Skeletal muscle tissue (tissue), 7 donors: ENCODE measurements around the genes OSGEPL1 and MFSD6.

DNA sequence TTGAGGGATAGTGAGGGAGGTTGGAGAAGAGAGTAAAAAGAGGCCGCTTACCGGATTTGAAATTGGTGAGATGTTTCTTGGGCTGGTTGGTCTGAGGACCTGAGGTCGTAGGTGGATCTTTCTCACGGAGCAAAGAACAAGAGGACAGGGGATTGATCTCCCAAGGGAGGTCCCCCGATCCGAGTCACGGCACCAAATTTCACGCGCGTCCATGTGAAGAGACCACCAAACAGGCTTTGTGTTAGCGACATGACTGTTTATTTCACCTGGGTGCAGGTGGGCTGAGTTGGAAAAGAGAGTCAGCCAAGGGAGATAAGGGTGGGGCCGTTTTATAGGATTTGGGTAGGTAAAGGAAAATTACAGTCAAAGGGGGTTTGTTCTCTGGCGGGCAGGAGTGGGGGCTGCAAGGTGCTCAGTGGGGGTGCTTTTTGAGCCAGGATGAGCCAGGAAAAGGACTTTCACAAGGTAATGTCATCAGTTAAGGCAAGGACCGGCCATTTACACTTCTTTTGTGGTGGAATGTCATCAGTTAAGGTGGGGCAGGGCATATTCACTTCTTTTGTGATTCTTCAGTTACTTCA, 11.4 kb upstream of the TFPI start:
- PRO-cap, 3 experiments: no peak in any of the 3 experiments
- RAMPAGE, long total RNA: no peak
- RRBS, 2 experiments: no CpG with 5 or more reads among the region's 14 CpGs

GRCh38 chr2:188032218-188032626, 259.5 kb upstream of the GULP1 start:
- PRO-cap, 3 experiments: no peak in any of the 3 experiments
- RAMPAGE, long total RNA: no peak
- RRBS, 2 experiments: no CpG with 5 or more reads among the region's 6 CpGs

- PRO-cap, 3 experiments: no peak in any of the 3 experiments
- RAMPAGE, long total RNA: no peak
- RRBS, 2 experiments: no CpG with 5 or more reads among the region's 13 CpGs
Observed at GRCh38 chr2:188033754-188034229, 257.9 kb upstream of the GULP1 start.

- PRO-cap, 3 experiments: no peak in any of the 3 experiments
- RAMPAGE, long total RNA: no peak
- RRBS, 2 experiments: no CpG with 5 or more reads among the region's 12 CpGs
Observed at GRCh38 chr2:188293333-188294368, 2.0 kb downstream of the GULP1 start.

DNA sequence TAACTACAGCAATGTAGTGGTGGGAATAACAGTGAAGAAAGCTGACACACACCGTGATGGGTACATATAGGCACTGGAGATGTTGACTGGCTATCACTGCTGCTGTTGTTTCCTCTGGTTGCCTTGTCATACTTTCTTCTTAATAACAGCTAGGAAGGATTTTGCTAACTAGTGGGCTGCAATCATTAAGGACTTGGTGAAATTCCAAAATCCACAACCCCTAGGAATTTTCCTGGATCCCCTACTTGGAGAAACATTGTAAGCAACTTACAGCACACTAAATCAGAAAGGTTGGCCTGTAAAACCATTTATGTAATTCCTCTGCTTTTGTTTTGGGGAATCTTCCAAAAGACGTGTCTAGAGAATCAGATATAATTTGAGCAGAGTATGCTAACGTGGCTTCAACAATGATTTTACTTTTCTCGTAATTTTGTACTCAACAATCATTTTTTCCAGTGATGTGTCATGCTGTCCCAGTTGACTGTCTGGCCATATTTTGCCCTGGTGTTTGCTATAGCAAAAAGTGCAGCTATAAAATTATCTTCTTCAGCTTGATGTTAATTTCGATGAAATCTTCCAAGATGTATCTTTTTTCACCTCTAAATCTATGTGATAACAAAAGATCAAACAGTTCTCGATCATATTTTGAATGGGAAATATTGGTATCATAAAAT, 8.0 kb upstream of the COL3A1 start:
- PRO-cap, 3 experiments: no peak in any of the 3 experiments
- RAMPAGE, long total RNA: no peak
- RRBS, 2 experiments: no CpG with 5 or more reads among the region's 6 CpGs

DNA sequence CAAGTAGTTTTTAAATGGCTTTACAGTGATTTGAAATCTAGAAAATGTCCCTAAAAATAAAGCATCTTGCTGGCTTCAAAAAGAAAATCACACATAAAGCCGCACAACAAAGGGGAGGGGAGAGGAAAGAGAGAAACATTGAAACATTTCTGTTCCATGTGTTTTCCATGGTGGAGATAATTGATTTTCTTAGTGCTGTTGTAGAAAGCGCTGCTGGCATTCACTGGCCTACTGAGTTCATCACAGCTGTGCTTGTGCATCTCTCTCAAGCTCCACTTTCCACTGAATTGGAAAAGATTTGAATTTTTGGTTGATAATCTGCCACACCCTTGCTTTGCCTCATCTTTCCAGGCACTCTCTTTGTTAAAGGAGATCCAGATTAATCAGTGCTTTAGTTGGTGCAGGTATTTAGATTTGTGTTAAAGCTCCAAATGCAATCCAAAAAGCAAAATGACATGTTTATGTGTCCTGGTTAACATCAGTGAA, 2.8 kb upstream of the COL3A1 start:
- PRO-cap, 3 experiments: no peak in any of the 3 experiments
- RAMPAGE, long total RNA: no peak
- RRBS, 2 experiments: no CpG with 5 or more reads among the region's 2 CpGs

GRCh38 chr2:189085522-189086044, 94.0 kb downstream of the COL5A2 start:
- PRO-cap, 3 experiments: no peak in any of the 3 experiments
- RAMPAGE, long total RNA: no peak

DNA sequence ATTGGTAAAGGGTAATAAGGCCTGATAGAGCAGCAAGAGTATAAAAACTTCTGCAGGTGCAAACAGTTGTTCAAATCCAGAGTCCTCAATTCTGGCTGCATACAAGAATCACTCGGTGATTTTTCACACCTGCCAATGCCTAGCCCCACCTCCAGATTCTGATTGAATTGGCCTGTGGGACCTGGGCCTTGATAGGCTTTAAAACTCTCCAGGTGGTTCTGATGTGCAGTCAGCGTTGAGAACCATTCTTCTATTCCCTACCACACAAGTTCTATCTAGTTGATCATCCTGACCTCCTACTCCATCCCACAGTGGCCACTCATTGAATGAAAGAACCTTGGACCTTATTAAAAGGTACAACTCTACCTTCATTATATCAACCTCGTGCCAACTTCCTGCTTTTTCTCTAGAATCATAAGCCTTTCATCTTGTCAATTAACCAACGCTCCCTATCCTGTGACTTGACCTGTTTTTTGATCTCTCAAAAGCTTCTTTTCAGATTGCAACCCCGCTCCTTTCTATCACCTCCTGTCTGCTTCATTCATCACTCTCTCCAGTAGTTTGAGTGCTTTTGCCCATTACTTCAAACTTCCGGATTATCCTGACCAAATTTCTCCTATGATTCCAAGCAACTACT, 55.9 kb downstream of the SLC40A1 start:
- PRO-cap, 3 experiments: no peak in any of the 3 experiments
- RAMPAGE, long total RNA: no peak
- RRBS, 2 experiments: no CpG with 5 or more reads among the region's 6 CpGs

DNA sequence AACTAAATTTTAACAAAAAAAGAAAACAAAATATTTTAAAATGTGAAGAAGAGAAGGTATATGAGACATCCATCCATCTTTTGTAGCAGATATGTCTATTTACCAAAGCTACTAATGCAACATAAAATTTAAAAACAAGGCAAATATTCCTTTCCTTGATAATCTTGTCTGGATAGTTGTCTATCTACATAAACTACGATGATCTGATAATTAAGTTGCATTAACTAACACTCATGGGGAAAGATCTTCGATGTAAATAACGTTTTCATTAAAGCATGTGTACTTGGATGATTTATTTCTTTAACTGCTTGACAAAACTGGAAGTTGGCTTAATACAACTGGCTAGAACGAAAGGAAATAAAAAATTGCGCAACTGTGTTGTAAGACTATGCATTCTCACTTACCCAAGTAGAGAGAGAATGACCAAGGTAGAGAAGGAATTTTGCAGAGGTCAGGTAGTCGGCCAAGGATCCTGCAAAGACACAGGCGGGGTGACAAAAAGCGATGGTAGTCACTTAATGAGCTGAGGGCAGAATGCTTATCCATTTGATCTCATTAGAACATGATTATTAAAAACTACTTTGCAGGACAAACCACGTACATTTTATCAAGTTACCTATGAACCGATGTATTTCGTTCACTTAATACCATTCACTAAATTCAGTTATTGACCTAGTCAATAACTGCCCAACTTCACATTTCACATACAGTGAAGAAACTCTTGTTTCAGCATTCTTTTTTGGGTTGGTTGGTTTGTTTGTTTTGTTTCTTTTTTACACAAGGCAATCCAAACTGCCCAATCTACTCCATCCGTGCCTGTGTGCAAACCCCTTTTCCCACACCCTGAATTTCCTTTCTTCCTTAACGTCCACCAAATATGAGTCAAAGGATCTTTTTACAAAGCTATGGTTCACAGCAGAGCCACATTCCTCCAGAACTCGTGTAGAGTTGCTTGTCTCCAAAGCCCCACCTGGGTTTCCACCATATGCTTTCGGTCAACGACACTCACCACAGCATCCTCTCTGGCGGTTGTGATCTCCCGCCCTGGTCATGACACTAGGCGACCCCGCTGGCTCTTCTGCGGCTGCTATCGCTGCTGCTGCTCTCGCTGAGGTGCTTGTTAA, 815 bp downstream of the SLC40A1 start:
- PRO-cap, 3 experiments: no peak in any of the 3 experiments
- RAMPAGE, long total RNA: no peak
- RRBS, 2 experiments: no CpG with 5 or more reads among the region's 23 CpGs

- PRO-cap, 3 experiments: no peak in any of the 3 experiments
- RAMPAGE, long total RNA: no peak
- RRBS, 2 experiments: no CpG with 5 or more reads among the region's 6 CpGs
Observed at GRCh38 chr2:189675570-189676041, 1.1 kb downstream of the ANKAR start.

GRCh38 chr2:189762122-189763038, at the start of gene OSGEPL1:
Gene OSGEPL1 (minus strand): TSS chr2:189762792.
- PRO-cap, 3 experiments: peak in 1 of 3 experiments; most common plus-strand start chr2:189762842 (in 1); most common minus-strand start chr2:189762770 (in 1)
- RAMPAGE, long total RNA: start-site peak on the minus strand at chr2:189762763-189762801, 42 and 26 reads in 2 replicates
- RRBS, 2 experiments: no CpG with 5 or more reads among the region's 34 CpGs

- PRO-cap, 3 experiments: no peak in any of the 3 experiments
- RAMPAGE, long total RNA: no peak
- RRBS, 2 experiments: no CpG with 5 or more reads among the region's 5 CpGs
Observed at GRCh38 chr2:190093701-190094313, 31.3 kb upstream of the MSTN start.

DNA sequence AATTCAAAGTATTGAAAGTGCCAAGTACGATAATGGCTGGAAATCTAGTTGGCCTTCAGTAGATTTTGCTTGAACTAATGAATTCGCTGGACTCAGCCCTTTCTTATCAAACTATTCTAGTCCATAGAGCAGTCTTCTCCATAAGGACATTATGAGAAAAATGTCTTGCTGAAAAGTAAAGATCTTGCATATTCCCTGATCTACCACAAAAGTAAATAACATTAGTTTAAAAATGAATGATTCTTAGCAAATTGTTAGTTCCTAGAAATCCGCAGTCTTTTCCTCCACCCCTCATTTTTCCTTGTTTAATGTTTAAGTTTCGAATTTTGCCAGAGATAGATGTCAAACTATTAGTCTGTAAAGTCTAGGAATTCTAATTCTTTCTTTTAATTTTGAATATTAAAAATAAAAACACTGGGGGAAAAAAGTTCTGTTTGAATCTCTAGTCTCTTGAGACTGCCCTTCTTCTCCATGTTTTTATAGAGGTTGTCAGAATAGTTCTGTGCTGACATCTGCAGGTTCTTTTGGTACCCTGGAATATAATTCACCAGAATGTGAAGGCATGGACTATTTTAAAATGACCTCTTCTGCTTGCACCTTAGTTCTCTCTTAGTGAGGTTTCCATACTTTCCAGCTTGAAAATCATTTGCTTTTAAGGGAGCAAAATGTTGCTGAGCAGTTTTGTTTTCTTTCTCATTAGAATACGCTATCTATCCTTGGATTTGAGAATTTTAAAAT, 2.7 kb downstream of the C2orf88 start:
- PRO-cap, 3 experiments: no peak in any of the 3 experiments
- RAMPAGE, long total RNA: no peak
- RRBS, 2 experiments: no CpG with 5 or more reads among the region's 5 CpGs

- PRO-cap, 3 experiments: no peak in any of the 3 experiments
- RAMPAGE, long total RNA: no peak
- RRBS, 2 experiments: no CpG with 5 or more reads among the region's 1 CpG
Observed at GRCh38 chr2:190235430-190235765, 54.7 kb downstream of the C2orf88 start.

DNA sequence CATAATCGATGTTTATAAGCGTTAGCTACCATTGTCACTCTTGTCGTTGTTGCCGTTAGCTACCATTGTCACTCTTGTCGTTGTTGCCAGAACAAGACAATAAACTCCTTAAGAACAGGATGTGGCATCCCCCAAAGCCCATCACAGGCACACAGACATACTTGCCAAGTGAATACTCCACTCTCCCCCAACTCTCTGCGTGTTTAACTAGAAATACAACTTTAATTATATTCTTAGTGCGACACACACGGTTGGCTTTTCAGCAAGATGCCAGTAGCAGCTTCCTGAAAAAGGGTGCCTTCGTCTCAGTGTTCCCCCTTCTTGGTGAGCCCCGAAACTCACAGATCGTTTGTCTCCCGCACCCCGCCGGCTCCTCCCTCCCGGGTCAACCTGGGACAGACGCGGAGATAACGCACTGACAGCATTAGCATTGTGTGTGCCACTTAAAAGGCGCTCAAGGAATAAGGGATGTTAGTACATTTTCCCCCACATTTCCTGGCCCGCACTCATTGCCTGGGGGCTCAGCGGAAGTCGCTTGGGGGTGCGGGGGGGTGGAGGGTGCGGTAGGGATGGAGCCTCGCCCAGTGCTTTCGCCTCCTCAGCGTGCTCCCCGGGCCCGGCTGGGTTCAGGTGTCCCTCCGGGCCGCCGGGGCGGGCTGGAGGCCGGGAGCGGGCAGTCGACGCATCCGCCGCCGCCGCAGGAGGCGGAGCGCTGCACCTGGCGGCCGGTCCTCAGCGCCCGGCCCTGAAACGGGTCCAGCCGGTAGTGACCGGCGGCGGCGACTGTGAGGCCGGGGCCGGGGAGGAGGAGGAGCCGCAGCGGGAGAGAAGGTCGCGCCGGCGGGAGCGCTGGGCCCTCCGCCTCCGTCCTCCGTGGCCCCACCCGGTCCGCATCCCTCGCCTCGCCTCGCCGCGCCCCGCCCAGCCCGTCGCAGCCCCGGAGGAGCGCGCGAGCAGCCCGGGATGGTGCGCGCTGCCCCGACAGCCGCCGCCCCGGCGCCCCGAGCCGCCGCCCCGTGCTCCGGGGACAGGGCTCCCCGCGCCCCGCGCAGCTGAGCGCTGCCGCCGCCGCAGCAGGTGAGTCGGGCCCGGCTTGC, at the start of gene MFSD6:
TSS of gene MFSD6 (plus strand) at position 929 of the 1,097 bp plus-strand sequence.
- PRO-cap, 3 experiments: peak in 2 of 3 experiments; most common plus-strand start position 929 of the sequence (in 2); most common minus-strand start position 865 of the sequence (in 1)
- RAMPAGE, long total RNA: no peak
- RRBS, 2 experiments: 2% methylated on average over 49 of the region's 102 CpGs

DNA sequence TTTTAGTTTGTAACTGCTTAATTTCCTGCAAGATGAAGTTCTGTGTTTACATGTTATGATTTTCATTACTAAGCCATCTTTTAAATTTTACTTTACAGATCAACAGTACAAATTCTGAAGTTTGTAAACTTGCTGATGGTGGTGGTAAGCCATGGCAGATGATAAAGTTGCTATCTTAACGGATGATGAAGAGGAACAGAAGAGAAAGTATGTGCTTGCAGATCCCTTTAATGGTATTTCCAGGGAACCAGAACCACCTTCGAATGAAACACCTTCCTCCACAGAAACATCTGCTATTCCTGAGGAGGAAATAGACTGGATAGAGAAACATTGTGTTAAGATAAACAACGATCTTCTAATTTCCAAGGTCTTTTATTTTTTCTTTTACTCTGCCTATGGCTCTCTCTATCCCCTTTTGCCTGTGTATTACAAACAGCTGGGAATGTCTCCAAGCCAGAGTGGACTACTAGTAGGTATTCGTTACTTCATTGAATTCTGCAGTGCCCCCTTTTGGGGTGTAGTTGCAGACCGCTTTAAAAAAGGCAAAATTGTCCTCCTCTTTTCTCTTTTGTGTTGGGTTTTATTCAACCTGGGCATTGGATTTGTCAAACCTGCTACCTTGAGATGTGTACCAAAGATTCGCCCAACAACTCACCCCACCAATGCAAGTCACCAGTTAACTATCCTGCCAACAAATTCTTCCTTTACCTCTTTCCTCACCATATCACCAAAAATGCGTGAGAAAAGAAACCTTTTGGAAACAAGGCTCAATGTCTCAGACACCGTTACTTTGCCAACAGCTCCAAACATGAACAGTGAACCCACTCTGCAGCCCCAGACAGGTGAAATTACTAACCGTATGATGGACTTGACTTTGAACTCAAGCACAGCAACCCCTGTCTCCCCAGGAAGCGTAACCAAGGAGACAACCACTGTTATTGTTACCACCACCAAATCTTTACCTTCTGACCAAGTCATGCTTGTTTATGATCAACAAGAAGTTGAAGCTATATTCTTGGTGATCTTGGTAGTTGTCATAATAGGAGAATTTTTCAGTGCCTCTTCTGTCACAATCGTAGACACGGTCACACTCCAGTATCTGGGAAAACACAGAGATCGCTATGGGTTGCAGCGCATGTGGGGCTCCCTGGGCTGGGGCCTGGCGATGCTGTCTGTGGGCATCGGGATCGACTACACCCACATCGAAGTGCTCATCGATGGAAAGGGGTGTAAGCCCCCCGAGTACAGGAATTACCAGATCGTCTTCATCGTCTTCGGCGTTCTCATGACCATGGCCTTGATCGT, 28.2 kb downstream of the MFSD6 start:
- PRO-cap, 3 experiments: no peak in any of the 3 experiments
- RAMPAGE, long total RNA: no peak
- RRBS, 2 experiments: no CpG with 5 or more reads among the region's 25 CpGs

DNA sequence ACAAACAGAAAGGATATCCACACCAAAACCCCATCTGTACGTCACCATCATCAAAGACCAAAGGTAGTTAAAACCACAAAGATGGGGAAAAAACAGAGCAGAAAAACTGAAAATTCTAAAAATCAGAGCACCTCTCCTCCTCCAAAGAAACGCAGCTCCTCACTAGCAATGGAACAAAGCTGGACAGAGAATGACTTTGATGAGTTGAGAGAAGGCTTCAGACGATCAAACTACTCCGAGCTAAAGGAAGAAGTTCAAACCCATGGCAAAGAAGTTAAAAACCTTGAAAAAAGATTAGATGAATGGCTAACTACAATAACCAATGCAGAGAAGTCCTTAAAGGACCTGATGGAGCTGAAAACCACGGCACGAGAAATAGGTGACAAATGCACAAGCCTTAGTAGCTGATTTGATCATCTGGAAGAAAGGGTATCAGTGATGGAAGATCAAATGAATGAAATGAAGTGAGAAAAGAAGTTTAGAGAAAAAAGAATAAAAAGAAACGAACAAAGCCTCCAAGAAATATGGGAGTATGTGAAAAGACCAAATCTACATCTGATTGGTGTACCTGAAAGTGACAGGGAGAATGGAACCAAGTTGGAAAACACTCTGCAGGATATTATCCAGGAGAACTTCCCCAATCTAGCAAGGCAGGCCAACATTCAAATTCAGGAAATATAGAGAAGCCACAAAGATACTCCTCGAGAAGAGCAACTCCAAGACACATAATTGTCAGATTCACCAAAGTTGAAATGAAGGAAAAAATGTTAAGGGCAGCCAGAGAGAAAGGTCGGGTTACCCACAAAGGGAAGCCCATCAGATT, 62.3 kb downstream of the NEMP2 start:
- PRO-cap, 3 experiments: no peak in any of the 3 experiments
- RAMPAGE, long total RNA: no peak
- RRBS, 2 experiments: no CpG with 5 or more reads among the region's 9 CpGs

DNA sequence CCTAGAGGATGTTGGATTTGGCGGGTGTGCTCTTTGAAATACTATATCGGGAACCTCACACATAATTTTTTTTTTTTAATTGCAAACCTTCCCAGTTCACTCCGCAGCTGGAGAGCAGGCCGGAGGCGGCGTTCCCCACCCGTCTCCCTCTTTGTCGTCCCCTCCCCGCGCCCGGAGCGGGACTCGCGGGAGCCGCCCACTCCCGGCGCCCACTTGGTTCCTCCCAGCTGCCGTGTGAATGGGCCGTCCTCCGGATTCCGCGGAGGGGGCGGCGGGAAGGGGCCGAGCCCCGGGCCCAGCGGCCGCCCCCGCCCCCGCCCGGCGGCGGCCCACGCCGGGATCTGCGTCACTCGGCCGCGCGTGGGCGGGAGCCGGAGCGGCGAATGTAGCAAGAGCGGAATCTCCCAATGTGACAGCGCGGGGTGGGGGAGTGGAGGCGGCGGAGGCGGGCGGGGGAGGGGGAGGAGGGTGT, 297 bp upstream of the NAB1 start:
- PRO-cap, 3 experiments: peak in 3 of 3 experiments; most common plus-strand start position 349 of the sequence (in 1); most common minus-strand start position 343 of the sequence (in 2)
- RAMPAGE, long total RNA: no peak
- RRBS, 2 experiments: 2 to 3% methylated on average over 27 of the region's 51 CpGs

- PRO-cap, 3 experiments: no peak in any of the 3 experiments
- RAMPAGE, long total RNA: no peak
- RRBS, 2 experiments: no CpG with 5 or more reads among the region's 8 CpGs
Observed at GRCh38 chr2:190678256-190679193, 29.6 kb downstream of the NAB1 start.

DNA sequence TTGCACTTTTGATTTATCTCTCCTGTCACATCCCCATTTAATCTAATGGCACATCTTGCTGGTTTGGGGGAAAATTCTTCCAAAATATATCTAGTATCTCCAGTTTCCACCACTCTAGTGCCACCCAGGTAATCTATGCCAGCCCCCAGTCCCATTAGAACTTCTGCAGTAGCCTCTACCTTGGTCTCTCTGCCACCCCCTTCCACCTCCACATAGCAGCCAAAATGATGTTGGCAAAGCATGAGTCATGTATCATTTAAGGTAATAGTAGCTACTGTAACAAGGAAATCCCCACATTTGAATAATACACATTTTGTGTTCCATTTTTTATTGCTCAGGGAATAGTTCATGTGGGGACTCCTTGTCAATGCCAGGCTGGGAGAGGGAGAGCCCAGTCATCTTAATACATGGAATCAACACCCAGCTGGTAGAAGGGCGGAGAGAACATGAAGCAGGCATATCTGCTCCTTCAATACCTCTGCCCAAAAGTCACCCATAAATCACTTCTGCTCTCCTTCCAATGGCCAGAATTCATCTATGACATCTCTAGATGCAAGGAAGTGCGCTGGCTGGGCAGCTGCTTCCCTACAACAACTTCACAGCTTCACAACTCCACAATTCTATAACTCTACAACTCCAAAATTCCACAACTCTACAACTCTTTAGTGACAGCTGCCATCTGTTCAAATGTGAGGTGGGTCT, 70.7 kb upstream of the GLS start:
- PRO-cap, 3 experiments: no peak in any of the 3 experiments
- RAMPAGE, long total RNA: no peak
- RRBS, 2 experiments: no CpG with 5 or more reads among the region's 2 CpGs